Panc1 (cell line): Measurements from ENCODE around the genes AP3S1 and HSD17B4.

GRCh38 chr5:115818197-115818396 lies 1.6 kb upstream of the CDO1 start:
- RRBS, 2 experiments, result no CpG with 5 or more reads among the region's 1 CpG

DNA sequence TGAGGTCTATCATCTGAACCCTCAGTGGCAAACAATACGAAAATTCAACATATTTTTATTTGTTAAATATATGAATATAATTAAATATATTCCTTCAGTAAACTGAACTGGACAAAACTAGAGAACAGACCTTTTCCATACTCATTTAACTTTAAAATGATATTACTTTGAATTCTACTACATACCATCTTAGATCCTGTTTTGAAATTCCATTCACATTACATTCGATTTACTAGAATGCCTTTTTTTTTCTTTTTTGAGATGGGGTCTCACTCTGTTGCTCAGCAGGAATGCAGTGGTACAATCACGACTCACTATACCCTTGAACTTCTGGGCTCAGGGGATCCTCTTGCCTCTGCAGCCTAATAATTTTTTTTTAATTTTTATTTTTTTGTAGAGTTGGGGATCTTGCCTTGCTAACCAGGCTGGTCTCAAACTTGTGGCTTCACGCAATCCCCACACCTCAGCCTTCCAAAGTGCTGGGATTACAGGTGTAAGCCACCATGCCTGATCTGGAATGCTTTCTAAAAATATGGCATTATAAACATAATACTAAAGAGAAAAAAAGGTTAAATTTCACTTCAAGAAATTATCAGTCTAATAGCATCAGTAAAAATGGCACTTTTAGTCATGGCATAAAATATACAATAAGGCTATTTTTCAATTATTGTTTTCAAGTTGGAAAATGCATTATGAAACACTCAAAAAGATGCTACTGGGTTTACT lies 10.9 kb downstream of the ATG12 start:
- RRBS, 2 experiments, result no CpG with 5 or more reads among the region's 4 CpGs

DNA sequence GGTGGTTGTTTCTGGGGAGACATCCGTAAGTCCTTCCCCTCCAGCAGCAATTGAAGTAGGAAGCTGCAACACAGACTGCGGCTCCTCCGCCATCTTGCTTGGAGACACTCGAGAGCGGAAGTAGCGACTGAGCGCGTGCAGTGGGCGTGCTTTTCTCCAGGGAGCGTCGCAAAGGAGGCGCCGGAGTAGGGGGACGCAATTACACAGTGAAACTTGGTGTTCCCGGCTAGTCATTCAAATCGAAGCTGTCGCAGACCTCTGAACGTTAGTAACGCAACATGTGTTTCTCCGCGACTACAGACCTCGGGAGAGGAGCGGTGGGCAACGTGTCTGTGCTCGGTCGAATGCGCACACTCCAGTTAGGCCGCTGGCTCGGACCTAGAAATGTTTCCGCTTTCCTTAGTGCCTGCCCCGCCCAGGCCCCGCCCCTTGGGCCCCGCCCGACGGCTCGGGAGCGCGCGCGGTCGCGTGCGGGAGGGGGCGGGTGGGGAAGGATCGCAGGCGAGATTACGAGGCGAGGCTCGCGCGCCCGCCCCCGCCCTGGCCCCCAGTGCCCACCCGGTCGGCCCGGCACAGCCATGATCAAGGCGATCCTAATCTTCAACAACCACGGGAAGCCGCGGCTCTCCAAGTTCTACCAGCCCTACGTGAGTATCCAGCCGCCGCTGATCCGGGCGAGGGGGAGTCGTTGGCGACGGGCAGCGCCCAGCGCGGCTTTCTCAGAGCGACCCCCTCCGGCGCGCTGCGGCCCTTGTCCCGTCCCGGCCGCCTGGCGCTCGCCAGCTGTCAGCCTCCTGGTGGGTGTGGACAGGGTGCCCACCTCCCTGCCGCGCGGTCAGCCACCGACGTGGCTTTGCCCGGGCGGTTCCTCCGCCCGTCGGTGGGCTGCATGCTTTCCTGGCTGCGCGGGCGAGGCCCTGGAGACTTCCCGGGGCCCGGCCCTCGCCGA lies at the start of gene AP3S1:
TSS of gene AP3S1 (plus strand) at position 476 of the 949 bp plus-strand sequence.
- RRBS, 2 experiments, result under 1 to 4% methylated on average over 35 to 38 of the region's 98 CpGs

GRCh38 chr5:115851098-115851438 lies 9.3 kb downstream of the AP3S1 start:
- RRBS, 2 experiments, result no CpG with 5 or more reads among the region's 3 CpGs

- RRBS, 2 experiments, result no CpG with 5 or more reads among the region's 1 CpG
Measured at GRCh38 chr5:116305889-116306273, 221.1 kb downstream of the COMMD10 start.

GRCh38 chr5:116455155-116455354 lies 119.6 kb downstream of the SEMA6A start:
- RRBS, 2 experiments, result no CpG with 5 or more reads among the region's 2 CpGs

DNA sequence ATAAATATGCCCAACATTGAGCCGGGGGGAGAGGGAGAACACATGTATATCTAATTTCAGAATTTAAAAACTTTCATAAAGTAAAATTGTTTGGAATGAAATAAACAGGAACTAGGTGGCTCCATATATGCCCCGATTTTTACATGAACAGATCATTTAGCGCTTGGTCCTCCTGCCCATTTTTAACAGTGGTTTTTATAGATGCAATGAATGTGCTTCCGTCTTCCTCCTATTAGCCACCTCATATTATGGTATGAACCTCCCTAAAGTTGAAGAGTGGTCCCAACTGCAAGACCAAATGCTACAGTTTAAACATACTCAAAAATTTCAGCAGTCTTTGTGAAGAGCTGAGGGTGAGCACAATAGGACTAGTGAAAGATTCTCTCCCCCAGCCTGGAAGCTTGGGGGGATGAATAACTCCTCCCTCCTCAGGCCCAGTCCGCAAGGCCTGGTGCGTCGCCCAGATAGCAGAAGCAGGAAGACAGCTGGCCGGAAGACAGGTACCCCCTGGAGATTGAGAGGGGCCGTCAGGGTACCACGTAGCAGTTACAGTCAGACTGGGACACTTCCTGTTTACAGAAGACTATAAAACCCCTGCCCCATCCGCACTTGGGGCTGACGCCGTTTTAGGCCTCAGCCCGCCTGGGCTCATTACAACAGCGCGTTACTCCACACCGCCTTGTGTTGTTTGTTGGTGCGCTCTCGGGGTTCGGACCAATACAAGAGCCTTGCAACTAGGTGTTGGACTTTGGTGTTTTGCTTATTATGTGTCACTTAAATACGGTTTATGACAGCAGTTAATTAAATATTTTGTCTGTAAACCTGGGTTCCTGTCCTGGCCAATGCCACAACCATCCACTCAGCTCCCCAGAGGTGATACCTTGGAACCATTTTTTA lies 15.5 kb downstream of the SEMA6A start:
- RRBS, 2 experiments, result 63% methylated on average over 1 of the region's 21 CpGs; no CpG with 5 or more reads in 1 of the 2 experiments

DNA sequence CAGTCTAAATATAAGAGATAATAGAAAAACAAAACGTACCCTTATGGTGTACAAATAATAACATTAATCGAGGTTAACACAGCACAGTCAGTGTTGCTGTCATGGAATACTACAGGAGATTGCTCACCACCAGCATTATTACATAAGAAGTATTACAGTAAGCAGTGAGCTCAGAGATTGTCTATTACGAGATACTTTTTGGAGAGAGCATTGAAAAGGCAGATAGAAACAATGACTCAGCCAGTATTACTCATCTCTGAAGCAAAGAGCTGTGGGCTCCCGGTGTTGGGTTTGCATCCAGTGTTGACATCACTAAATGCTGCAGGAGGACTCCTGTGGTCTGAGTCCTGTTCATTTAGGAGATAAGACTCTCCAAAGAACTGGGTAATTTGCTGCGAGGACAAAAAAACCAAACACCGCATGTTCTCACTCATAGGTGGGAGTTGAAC lies 191.9 kb upstream of the SEMA6A start:
- RRBS, 2 experiments, result no CpG with 5 or more reads among the region's 6 CpGs

DNA sequence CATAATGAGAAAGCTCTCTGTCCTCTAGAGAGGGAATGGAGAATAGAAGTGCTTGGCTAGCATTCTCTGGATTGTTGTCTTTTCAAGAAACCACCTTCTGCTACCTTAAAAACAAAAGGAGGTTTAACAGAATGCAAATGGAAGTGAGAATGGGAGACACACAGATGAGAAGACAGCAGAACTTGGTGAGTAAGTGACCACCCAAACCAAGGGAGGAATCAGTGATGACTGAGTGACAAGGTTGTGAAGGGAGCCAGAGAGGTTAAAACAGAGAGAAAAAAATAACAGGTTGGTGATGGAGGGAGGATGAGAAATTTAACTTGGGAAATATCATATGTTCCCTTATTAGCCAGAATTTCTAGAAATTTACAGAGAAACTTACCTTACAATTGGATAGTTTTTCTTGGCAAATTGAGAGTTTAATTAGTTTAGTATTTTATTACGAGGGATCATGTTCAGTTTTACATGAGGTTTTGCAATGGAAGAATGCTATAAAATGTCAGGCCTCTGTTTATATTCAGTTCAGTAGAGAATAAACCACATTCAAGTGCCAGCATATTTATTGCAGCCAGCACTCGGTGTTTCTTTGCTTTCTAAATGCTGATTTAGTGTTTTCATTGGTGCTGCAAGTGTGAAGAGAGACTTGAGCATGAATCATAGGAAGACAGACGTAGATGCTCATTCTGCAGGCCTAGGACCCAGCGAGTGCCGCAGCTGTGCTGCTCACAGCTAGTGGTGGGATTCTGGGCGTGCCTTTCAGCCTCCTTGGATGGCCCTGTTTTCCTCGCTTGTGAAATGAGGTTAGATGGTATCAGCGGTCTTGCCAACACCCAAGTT lies 27.2 kb upstream of the TNFAIP8 start:
- RRBS, 2 experiments, result no CpG with 5 or more reads among the region's 8 CpGs

GRCh38 chr5:119337607-119338014 lies 18.2 kb upstream of the TNFAIP8 start:
- RRBS, 2 experiments, result no CpG with 5 or more reads among the region's 6 CpGs

- RRBS, 2 experiments, result no CpG with 5 or more reads among the region's 6 CpGs
Measured at GRCh38 chr5:119435420-119435831, 16.9 kb upstream of the HSD17B4 start.

GRCh38 chr5:119452096-119453611 lies at the start of gene HSD17B4:
Gene HSD17B4, plus strand, starts transcription at chr5:119452497.
- RRBS, 2 experiments, result 1 to 5% methylated on average over 16 of the region's 62 CpGs

- RRBS, 2 experiments, result 57% methylated on average over 4 of the region's 8 CpGs; no CpG with 5 or more reads in 1 of the 2 experiments
Measured at GRCh38 chr5:120512970-120513324, 48.8 kb downstream of the PRR16 start.

- RRBS, 2 experiments, result no CpG with 5 or more reads among the region's 7 CpGs
Measured at GRCh38 chr5:122323204-122323724, 11.2 kb downstream of the SNCAIP start.

DNA sequence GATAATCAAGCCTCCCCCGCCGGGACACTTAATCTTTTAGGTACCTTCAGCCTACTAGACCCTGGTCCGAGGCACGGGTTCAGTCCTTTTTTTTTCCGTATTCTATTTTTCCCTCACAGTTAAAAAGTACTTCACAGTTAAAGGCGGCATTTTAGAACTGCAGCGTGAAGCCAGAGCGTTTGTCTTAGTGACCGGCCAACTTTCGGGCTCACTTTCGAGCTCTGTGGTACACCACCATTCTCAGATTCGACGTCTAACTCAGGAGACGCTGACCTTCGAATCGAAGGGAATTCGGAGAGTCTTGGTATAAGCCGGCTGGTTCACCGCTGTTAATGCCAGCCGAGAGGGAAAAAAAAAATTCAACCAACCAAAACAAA lies 618 bp upstream of the SNX24 start:
- RRBS, 2 experiments, result 13% methylated on average over 6 of the region's 20 CpGs; no CpG with 5 or more reads in 1 of the 2 experiments

- RRBS, 2 experiments, result 9 to 13% methylated on average over 45 to 49 of the region's 116 CpGs
Measured at GRCh38 chr5:123089937-123090987, 1.2 kb downstream of the PRDM6 start.

DNA sequence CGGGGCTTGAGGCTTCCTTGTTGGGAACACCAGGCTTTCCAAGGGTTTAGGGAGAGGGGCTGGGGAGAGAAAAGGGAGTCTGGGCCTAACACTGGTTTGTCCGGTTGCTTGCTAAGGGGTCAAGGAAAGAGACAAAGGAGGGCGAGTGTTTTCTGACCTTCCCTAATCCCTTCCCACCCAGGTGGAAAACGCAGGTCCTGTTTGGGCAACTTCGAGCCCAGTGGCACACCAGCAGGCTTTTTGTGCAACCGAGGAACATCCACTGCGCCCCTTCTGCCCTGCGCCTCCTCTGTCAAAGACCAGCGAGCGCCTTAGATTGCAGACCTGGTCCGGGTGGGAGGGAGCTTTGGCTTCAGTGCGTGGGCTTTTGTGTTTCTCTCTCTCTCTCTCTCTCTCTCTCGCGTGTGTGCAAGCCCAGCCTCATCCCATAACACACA lies 5.0 kb downstream of the PRDM6 start:
- RRBS, 2 experiments, result 85% methylated on average over 2 of the region's 14 CpGs; no CpG with 5 or more reads in 1 of the 2 experiments

GRCh38 chr5:123460046-123460722 lies 37.0 kb upstream of the CEP120 start:
- RRBS, 2 experiments, result no CpG with 5 or more reads among the region's 2 CpGs

- RRBS, 2 experiments, result no CpG with 5 or more reads among the region's 3 CpGs
Measured at GRCh38 chr5:124430059-124430516, 316.4 kb downstream of the ZNF608 start.

- RRBS, 2 experiments, result no CpG with 5 or more reads among the region's 7 CpGs
Measured at GRCh38 chr5:124605364-124605822, 141.0 kb downstream of the ZNF608 start.